Tibial nerve (tissue), 3 donors: Measurements from ENCODE around the genes WFDC10B, CTSA and CD40.

DNA sequence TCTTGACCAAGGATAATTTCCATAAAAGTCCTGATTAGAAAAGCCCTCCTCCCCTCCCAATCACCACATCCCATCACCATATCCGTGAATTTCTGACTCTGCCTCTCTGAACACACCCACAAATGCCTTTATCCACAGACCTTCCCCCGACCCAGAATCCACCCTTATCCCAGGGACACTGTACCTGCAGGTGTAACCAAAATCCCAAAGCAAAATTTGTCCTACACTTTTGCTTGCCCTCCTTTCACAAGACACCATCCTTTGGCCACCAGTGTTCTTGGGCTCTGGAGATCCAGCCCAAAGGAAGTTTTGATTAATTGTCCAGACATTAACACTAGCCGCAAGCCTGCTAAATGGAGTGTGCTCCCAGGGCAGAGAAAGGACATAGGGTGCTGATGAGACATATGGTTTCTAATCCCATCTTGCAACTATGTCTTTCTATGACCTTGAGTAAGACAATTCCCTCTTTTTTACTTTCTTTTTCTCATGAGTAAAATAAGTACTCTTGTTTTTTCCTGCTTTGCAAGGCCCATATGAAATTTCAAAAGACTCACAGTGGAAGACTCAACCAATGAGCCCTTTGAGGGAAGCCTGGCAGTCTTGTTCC, at the start of gene WFDC10B:
TSS of gene WFDC10B (minus strand) at position 286 of the 607 bp plus-strand sequence.
- PRO-cap = no peak
- RAMPAGE, long total RNA, 3 experiments = no peak in any of the 3 experiments

DNA sequence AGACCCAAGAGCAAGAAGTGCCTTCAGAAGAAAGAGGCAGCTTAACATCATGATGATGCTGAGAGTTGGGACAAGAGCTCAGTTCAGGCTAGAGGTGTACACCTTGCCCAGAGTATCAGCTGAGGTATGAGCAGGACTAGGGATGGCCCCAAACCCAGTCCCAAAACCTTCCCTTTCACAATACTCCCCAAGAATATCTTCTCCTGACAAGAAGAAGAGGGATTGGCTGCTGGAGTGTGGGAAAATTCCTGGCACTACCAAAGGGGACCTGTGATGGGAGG, 1.8 kb downstream of the WFDC3 start:
- PRO-cap = no peak
- RAMPAGE, long total RNA, 3 experiments = no peak in any of the 3 experiments

DNA sequence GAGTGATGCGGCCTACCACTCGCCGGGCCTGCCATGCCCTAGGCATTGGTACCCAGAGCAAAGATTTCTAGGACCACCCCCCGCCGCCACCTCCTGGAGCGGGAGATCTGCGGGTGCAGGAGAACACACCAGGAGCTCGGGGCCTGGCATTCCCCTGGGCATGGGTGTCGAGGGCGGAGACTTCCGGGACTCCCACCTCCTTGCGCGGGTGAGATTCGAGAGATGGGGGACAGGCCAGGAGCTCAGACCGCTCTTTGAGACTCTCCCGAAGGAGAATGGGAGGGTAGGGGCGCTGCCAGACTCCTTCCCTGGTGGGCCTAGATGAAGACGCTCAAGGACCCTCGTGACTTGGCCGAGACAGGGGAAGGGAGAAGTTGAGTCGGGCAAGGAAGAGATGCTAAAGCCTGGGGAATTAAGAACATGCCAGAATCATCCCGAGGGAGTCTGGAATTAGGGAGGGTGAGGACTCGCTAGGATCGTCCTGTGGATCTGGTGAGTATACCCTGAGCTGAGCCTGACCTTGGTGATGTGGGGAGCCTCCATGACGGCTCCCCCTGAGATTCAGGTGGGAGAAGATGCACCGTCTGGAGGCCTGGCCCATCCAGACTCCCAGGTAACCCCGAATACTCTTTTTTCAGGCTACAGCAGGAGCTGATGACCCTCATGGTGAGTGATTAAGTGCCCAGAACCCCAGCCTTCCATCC, 507 bp downstream of the UBE2C start:
- PRO-cap = no peak
- RAMPAGE, long total RNA, 3 experiments = no peak in any of the 3 experiments

DNA sequence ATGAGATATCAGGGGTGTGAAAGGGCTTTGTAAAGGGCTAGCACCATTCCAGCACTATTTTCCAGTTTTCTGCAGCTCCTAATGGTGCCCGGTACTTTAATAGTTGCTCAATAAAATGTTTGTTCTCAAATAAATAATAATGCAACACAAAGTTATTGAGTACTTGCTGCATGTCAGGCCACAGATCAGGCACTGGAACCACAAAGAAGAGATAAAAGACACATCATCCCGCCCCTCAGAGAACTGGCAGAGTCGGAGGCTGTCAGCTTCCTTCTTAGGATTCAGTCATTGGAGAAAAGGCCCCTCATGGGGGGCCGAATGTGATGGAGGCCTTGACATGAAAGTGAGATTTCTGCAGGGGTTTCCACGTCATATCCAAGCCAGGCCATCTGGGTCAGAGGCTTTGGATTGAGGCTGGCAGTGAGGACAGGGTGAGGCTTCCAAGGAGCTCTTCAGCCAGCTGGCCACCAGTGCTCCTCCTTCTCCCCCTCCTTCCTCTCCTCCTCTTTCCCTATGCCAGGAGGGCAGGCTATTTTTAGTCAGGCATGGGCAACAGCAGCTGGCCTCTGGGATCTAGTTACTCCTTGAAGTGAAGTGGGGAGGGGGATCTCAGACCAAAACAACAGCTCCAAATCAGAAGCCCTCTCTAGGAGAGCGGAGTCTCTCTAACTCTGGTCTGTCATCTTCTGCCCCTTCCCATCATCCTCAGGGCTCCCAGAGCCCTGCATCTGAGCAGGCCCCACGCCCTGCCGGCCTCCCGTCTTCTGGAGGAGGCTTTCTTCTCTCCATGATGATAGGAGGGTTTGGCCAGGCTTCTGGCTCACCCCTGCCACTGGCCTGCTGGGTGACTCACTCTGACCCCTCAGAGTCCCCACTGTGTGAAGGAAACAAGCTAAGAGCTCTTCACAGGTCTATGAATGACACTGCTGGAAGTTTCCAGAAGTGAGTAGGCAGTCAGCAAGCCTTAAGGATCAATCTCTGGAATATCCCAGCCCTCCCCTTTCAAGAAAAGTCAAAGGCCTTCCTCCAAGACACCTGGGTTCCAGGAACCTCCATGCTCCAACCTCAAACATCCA, 695 bp downstream of the TNNC2 start:
- PRO-cap = no peak
- RAMPAGE, long total RNA, 3 experiments = no peak in any of the 3 experiments

DNA sequence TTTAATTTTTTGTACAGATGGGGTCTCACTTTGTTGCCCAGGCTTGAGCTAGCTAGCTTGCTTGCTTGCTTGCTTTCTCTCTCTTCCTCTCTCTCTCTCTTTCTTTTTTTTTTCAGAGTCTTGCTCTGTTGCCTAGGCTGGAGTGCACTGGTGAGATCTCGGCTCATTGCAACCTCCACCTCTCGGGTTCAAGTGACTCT, 1.6 kb downstream of the NEURL2 start:
- PRO-cap = no peak
- RAMPAGE, long total RNA, 3 experiments = no peak in any of the 3 experiments

DNA sequence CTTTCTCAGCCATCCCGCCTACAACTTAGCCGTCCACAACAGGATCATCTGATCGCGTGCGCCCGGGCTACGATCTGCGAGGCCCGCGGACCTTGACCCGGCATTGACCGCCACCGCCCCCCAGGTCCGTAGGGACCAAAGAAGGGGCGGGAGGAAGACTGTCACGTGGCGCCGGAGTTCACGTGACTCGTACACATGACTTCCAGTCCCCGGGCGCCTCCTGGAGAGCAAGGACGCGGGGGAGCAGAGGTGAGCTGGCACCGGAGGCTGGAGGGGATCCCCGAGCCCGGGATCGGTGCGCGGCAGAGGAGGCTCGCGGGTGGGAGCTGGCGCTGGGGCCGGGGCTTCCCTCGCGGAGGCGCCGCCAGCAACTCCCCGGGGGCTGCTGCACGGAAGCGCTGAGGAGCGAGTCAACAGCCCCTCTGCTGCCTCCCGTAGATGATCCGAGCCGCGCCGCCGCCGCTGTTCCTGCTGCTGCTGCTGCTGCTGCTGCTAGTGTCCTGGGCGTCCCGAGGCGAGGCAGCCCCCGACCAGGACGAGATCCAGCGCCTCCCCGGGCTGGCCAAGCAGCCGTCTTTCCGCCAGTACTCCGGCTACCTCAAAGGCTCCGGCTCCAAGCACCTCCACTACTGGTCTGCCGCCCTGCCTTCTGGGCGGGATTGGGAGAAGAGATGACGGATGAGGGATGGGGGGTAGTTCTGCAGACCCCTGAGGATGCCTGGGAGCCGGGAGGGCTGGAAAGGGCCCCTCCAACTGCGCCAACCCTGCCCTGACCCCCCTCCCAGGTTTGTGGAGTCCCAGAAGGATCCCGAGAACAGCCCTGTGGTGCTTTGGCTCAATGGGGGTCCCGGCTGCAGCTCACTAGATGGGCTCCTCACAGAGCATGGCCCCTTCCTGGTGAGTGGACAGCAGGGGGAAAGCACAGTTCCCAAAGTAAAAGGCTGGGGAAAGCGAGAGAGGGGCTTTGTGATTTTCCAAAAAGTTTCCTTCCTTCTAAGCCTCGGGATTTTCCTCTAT, at the start of gene CTSA:
TSS of gene CTSA (plus strand) at position 205 of the 1,017 bp plus-strand sequence.
- PRO-cap = bidirectional peak, plus-strand start at position 205 of the sequence, minus-strand start at position 76 of the sequence
- RAMPAGE, long total RNA, 3 experiments = start-site peak on the plus strand in 3 of 3 experiments, centred at positions 212 to 216 of the sequence, 80 to 125 reads per replicate; start-site peak on the minus strand in 1 of 3 experiments, centred at position 101 of the sequence, 17 reads per replicate

- PRO-cap = no peak
- RAMPAGE, long total RNA, 3 experiments = no peak in any of the 3 experiments
These were observed 1.1 kb downstream of the CTSA start for GRCh38 chr20:45892148-45892634.

DNA sequence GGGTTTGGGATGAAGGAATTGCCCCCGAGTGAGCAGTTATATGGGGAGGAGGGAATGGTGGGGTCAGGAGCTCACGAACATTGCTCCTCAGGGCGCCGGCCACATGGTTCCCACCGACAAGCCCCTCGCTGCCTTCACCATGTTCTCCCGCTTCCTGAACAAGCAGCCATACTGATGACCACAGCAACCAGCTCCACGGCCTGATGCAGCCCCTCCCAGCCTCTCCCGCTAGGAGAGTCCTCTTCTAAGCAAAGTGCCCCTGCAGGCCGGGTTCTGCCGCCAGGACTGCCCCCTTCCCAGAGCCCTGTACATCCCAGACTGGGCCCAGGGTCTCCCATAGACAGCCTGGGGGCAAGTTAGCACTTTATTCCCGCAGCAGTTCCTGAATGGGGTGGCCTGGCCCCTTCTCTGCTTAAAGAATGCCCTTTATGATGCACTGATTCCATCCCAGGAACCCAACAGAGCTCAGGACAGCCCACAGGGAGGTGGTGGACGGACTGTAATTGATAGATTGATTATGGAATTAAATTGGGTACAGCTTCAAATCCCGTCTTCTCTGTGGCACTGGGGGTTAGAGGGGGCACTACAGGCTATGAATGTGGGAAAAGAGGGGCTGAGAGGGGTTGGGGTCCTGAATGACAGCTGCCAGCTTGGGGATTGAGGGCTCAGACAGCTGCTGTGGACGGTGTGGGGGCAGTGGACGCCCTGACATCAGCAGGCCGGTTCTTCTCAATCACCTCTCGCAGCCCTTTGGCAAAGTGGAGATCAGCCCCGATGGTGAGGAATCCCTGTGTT, 7.3 kb downstream of the CTSA start:
- PRO-cap = no peak
- RAMPAGE, long total RNA, 3 experiments = no peak in any of the 3 experiments

GRCh38 chr20:45924355-45924977, 10.0 kb upstream of the PCIF1 start:
- PRO-cap = unidirectional peak, minus-strand start at chr20:45924650
- RAMPAGE, long total RNA, 3 experiments = no peak in any of the 3 experiments

DNA sequence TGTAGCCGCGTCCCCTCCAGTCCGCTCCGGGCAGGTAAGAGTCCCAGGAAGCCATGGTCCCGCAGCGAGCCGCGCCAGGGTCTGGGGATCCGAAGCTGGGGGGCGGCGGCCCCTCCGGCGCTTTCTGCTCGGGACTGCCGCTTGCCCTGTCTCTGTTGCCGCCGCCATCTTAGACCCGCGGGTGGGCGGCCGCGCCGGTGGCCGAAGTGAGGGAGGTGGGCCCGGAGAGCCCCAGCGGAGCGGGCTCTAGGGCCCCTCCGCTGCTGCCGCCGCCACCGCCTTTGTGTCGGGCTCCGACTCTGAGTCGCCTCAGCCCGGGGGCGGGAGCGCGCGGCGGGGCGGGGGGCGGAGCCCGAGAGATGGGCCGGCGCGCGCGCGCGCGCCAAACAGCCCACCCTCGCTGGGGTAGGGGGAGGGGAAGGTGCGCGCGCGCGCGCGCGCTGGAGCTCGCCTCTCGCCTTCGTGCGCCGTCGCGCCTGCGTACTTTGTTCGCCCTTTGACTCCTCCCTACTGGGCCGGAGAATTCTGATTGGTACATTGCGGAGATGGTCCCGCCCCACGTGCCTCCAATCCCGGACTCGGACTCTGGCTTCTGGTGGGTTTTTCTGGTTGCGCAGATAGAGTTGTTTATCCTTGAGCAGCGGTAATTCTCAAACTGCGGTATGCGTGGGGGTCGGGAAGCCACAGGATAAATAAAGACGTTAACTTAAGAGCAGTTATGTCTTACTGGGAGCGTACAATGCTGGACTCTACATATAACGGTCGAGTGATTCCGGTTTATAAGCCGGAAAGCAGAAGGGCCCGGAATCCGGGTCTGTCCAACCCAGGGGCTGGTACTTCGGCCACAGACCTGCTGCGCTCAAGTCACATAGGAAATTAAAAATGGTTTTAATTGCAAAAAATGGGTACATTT, 544 bp downstream of the PCIF1 start:
- PRO-cap = bidirectional peak, plus-strand start at position 630 of the sequence, minus-strand start at position 301 of the sequence
- RAMPAGE, long total RNA, 3 experiments = no peak in any of the 3 experiments

DNA sequence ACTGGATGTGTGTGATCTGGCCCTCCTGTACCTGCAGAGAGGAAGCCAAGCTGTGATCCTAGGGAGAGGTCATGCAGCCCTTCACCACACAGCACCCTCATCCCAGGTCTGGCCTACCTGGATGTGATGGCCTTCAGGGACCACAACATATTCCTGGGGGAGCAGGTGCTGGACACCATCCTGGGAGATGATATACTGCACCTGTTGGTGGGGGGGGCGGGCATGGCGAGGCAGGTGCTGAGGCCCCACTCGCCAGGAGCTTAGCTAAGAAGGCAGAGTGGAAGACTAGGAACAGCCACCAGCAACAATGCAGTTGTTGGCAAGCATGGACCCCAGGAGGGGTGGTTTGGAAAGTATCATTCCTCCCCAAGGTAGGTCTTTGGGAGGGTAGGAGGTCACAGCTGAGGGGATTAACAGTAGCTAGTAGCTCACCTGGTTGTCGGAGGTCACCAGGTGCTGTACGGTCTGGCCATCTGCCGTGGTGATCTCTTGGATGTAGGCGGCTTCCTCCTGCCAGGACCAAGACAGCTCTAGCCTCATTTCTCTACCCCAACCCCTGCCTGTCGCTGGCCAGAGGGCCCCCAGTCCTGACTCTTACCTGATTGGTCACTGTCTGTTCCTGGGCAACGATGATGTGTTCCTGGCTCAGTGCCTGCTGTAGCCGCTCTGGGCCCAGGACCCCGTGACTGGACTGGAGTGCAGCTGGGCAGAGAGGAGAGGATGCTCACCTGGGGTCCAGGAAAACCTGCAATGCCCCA, 15.1 kb downstream of the PCIF1 start:
- PRO-cap = no peak
- RAMPAGE, long total RNA, 3 experiments = no peak in any of the 3 experiments

GRCh38 chr20:45952914-45953271, 18.4 kb downstream of the PCIF1 start:
- PRO-cap = no peak
- RAMPAGE, long total RNA, 3 experiments = no peak in any of the 3 experiments

GRCh38 chr20:46081660-46082494, 7.9 kb downstream of the NCOA5 start:
- PRO-cap = no peak
- RAMPAGE, long total RNA, 3 experiments = no peak in any of the 3 experiments

GRCh38 chr20:46117800-46118428, at the start of gene CD40:
TSS of gene CD40 (plus strand) at chr20:46118314.
- PRO-cap = bidirectional peak, plus-strand start at chr20:46118270, minus-strand start at chr20:46118151
- RAMPAGE, long total RNA, 3 experiments = start-site peak on the plus strand in 3 of 3 experiments, at chr20:46118245-46118317 at its widest, 84 to 205 reads per replicate

DNA sequence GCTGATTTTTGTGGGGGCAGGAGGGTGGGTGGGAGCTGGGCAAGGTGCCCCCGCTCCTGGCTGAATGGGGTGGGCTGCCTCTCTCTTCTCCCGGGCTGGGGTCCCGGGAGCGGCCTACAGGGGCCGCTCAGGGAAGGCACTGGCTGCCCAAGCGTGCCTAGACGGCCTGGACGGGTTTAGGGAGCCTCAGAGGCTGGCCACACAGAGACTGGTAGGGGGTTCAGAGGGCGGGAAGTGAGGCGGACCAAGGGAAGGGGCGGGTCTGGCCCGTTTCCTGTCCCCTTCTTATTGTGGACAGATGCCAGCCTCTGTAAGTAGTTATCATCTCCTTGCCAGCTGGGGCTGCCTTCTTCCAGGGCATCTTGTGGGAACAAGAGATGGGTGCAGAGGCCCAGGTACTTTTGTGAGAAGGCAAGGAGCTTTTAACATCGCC, 386 bp downstream of the CD40 start:
- PRO-cap = no peak
- RAMPAGE, long total RNA, 3 experiments = no peak in any of the 3 experiments

GRCh38 chr20:46118917-46119714, 1.0 kb downstream of the CD40 start:
- PRO-cap = no peak
- RAMPAGE, long total RNA, 3 experiments = no peak in any of the 3 experiments

DNA sequence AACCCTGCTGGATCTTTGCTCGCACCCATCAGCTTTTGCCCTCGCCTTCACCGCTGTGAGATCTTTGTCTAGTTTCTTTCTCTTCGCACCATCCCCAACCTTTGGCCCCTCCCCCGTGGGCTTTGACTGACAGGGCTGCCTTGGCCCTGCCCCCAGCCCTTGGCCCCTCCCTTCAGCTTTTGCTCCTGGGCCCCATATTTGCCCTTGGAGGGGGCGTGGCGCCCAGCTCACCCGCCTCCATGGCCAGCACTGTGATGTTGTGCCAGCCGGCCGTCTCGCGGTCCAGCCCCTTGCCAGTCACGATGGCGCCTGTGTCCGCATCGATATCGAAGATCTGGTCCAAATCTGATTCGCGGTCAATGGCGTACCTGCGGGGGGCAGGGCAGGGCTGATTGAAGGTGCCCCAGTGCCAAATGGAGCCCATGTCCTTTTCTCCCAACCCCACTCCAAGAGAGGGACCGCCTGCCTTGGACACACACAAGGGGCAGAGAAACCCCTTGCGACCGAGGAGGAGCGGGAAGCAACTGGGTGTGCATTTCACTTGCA, 81.2 kb downstream of the CD40 start:
- PRO-cap = no peak
- RAMPAGE, long total RNA, 3 experiments = no peak in any of the 3 experiments

DNA sequence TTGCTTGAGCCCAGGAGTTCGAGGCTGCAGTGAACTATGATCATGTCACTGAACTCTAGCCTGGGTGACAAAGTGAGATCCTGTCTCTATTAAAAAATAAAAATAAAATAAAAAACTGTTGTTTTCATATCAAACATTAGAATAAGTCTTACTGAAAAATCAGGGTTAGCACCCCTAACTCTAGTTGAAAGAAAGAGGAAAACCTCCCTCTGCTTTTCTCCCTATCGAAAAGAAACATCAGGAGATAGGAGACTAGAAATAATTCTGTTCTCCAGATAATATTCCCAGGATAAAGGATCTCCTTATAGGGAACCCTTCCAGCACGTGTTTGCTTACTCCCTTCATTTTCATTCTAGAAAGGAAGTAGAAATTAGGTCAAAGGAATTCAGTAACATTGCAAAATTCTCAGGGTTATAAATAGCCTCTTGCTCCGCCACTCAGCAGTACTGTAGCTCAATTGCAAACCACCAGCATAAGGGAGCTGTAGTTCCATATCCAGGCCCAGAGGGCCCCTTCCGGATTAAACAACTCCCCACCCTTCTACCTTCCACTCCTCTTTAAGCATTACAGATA, 6.3 kb downstream of the ELMO2 start:
- PRO-cap = no peak
- RAMPAGE, long total RNA, 3 experiments = no peak in any of the 3 experiments

DNA sequence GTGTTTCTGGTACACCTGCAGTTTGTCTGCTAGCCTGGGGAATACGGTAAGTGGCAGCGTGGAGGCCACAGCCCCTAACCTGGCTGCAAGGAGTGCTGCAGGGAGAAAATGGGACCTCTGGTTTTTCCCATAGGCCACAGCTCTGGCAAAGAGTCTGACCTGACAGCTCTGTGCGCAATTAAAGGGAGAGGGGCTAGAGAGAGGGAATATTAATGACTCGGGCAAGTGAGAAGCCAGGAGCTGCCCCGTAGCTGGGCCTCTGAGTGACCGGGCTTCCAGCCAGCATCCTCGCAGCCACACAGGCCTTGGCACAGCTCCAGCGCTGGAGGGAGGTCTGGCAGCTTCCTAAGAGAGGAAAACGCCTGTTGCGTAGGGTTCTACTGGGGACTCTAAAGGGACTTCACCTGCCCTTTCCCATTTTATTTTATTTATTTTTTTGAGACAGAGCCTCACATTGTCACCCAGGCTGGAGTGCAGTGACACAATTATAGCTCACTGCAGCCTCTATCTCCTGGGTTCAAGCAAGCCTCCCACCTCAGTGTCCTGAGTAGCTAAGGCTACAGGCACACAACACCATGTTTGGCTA, 18.2 kb upstream of the OCSTAMP start:
- PRO-cap = no peak
- RAMPAGE, long total RNA, 3 experiments = no peak in any of the 3 experiments

GRCh38 chr20:46686614-46687257, 2.5 kb downstream of the TP53RK start:
- PRO-cap = no peak
- RAMPAGE, long total RNA, 3 experiments = no peak in any of the 3 experiments